Measurements from ENCODE around the gene ACBD4.

GRCh38 chr17:43779706-43780120, 522 bp upstream of the CFAP97D1 start:
- PRO-cap: no peak

GRCh38 chr17:43858331-43858907, 11.4 kb downstream of the CD300LG start:
- PRO-cap: no peak

GRCh38 chr17:44000124-44000610, 4.3 kb upstream of the NAGS start:
- PRO-cap: no peak

DNA sequence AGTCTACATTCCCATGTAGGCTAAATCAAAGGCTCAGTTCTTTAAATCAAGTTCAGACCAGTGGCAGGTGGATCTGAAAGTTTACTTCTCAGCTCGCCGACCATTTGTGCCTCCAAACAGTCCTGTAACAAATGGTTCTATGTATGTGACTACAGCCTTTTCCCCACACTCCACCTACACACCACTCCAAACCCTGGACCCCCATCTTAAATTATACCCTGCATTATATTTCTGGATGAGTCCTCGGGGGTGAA, 19.4 kb upstream of the TMEM101 start:
- PRO-cap: no peak

GRCh38 chr17:44218936-44219341, 536 bp downstream of the UBTF start:
- PRO-cap: bidirectional peak, plus-strand start at chr17:44219022, minus-strand start at chr17:44219068; bidirectional peak, plus-strand start at chr17:44219205, minus-strand start at chr17:44219193

DNA sequence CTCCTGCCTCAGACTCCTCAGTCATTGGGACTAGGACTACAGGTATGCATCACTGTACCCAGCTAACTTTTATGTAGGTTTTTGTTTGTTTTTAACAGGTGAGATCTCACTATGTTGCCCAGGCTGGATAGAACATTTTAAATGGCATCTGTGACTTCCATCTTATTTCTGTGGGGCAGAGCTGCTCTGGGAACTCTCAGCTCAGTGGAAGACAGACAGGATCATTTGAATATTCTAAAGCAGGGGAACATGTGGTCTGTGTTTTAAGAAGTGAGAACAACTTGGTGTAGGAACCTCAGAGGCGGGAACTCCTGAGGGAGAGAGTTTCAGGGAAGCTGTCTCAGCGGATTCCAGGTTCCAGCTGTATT, 21.4 kb upstream of the FZD2 start:
- PRO-cap: no peak

GRCh38 chr17:44797646-44798287, 32.3 kb downstream of the GJC1 start:
- PRO-cap: no peak

- PRO-cap: no peak
Measured at GRCh38 chr17:44805186-44805748, 24.8 kb downstream of the GJC1 start.

DNA sequence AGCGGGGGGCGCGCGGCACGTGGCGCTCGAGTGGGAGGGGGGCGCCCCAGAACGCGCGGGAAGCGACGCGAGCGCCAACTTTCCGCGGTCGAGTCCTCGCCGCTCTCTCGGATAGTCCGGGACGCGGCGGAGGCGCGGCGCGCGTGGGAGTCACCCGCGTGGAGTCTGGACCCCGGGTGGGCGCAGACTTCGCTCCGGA, 153 bp upstream of the GJC1 start:
- PRO-cap: no peak

GRCh38 chr17:44911094-44911846, 4.0 kb downstream of the GFAP start:
- PRO-cap: no peak

GRCh38 chr17:44932568-44933518, 14.7 kb downstream of the KIF18B start:
- PRO-cap: no peak

GRCh38 chr17:45038714-45039190, 12.7 kb downstream of the DCAKD start:
- PRO-cap: no peak

DNA sequence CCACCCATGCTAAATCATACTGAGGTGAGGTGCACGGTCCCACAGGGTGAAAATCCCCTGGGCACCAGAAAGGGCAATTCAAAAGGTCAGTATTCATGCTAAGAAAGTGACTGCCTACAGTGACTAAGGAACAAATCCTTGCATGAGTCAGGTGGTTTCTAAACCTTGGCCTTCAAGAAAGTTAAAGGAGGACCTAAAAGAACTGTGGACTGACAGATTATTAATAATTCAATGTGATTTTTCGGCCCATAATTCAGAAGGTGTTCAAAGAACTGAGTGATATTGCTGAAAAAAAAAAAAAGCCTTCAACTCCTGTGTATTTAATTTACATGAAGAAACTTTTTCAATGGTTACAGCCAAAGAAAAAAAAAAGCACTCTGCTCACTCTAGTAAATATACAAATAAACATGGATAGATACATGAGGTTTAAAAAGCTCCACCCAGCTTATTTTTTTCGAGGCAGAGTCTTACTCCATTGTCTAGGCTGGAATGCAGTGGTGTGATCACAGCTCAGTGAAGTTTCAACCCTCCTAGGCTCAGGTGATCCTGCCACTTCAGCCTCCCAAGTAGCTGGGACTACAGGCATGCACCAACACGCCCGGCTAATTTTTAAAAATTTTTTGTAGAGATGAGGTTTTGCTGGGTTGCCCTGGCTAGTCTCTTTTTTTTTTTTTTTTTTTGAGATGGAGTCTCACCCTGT, 4.4 kb downstream of the DCAKD start:
- PRO-cap: no peak

GRCh38 chr17:45092061-45092601, 31.0 kb downstream of the NMT1 start:
- PRO-cap: no peak

DNA sequence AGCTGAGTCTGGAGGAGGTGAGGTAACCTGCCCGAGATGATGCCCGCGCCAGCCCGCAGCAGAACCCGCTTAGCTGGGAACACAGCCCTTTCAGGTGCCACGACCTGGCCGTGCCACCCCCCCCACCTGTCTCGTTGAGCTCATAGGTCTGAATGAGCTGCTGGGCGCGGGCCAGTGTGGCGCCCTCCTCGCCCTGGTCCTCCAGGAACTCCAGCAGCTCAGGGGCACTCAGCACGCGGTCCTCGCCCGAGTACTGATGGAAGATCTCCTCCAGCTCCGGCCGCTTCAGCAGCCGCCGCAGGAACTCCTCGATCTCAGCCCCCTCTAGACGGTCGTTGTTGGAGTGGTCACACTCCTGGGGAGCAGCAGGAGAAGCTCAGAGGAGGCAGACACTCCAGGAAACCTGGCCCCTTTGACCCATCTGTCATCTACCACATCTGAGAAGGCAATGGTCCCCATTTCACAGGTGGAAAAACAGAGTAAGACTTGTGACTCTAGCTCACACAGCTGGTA, 13.6 kb downstream of the PLCD3 start:
- PRO-cap: no peak

GRCh38 chr17:45122635-45123102, 9.6 kb downstream of the PLCD3 start:
- PRO-cap: no peak

- PRO-cap: bidirectional peak, plus-strand start at chr17:45124260, minus-strand start at chr17:45124159
Measured at GRCh38 chr17:45123890-45124338, 8.4 kb downstream of the PLCD3 start.

DNA sequence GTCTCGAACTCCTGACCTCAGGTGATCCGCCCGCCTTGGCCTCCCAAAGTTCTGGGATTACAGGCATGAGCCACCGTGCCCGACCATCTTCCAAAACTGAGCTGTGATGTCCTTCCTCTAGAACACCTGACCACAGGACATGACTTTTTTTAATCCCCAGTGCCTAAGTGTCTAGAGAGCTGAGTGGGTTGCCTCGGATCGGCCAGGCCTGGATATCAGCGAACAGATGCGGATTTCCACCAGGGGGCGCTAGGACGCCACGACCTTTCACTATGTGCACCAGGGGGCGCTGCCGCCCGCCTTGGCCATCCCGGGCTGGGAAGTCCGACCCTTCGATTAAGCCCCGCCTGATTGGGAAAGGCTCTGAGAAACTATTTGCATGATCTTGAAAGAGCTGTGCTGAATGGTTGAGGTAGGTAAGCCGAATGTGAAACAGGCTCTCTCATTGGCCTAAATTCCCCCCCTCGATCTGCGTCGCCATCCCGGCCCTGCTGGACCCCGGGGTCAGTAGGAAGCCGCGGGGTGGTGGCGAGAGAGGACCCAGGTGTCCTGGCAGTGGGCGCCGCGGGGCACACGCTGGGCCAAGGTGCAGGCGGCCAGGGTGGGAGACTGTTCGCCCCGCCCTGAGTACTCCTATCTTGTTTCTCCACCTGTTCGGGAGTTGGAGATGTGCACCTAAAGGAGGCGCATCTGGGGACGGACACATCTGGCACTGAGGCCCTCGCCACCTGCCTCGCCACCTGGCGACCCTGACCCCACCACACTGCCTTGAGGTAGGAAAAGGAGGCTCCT, at the start of gene ACBD4:
Gene ACBD4 (plus strand): TSS at position 507 of the 792 bp plus-strand sequence.
- PRO-cap: unidirectional peak, plus-strand start at position 510 of the sequence

DNA sequence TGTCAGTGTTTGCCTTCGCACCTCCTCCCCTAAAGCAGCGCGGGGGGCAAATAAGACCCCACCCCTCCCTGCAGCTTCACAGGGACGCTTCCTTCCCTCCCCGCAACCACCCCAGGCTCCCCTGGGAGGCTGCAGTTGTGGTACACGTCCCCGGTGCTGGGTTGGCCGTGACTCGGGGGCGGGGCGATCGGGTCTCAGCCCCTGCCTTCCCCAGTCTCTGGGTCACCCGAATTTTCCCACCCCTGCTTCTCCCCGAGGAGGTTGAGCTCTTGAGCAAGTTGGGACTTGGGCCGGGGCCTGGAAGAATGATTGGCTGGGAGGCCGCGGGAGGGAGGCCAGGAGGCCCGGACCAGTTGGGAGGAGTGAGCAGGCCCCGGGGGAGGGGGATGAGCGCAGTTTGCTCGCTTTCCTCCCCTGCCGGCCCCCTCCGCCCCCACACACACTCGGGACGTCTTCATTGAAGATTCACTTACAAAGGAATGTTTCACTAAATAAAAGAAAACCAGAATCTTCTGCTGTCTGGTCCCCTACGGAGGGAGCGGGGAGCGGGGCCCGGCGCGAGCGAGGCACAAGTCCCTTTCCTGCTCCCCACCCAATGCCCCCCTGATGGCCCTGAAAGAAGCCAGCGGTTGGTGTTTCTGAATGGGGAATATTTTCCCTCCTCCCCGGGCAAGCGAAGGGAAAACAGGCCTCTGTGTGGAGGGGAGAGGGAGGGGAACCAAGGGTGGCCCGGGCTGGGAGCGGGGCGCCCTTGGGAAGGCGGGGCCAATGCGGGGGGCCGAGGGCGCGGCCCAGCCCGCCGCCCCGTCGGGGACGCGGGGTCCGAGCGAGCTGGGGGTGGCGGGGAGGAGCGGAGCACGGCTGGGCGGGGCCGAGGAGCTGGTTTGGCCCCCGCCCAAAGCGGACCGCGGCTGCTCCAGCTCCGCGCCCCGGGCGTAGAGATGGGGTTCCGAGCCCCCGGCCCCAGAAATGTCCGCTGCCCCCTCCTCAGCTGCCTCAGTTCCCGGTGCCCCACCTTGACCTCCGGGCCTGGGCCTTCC, 4.3 kb upstream of the HEXIM1 start:
- PRO-cap: bidirectional peak, plus-strand start at position 505 of the sequence, minus-strand start at position 137 of the sequence

DNA sequence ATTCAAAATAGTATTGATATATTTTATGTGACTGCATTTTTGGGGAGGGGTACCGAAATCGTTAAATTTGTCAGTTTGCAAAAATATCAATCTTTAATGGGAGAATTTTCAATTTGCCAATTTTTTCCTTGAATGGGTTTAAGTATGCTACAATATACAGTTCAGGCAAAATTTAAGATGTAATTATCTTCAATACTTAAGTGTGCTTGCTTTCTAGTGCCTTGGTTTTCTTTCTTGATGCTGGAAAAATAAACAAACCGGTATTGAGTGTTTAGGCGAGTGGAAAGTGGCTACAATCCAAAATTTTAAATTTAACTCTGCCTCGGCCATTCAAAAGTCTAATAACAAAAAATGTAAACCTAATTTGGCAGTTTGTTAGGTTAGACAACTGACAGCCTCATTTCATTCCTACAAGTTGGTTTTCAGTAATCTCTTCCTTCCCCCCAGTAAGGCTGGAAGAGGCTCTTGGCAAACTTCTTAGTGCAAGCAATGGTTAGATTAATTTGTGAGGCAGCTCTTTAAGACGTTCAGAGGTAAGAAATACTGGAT, 2.5 kb downstream of the HEXIM1 start:
- PRO-cap: no peak